Umbilical cord (tissue), 2 donors: Measurements from ENCODE around the gene PLTP.

DNA sequence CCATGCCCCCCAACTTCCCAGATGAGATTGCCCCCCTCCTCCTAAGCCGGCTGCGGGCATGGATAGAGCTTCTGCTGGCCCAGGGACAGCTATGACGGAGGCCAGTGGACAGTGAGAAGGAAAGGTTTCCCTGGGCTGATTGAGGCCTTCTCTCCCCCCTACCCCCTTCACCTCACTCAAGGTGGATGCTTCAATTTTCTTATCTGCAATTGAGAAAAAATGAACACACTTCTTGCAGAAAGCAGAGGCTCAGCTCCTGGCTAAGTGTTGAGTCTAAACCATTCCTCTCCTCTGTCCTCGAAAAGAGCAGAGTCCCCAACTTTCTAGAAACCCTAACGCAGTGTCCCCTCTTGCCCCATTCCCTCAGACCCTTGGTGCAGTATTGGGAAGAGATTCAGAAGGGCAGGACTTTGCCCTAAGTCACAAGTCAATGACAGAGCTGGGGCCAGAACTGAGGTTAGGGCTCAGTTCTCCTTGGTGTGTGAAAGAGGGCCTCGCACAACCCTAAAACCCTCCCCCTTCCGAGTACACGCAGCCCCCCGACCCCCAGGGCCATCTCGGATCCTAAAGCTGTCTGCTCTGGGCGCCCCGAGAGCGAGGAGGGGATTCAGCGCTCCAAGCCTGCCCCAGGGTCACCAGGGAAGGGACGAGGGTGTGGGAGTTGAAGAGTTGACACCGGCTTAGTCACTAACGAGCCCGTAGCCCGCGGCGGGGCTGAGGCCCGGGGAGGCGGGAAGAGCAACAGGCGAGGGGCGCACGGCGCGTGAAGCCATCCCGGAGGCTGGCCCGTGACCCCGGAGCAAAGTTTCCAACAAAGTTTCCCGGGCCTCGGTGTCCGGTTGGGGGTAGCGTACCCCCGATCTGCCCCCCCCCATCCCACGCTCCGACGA lies 607 bp downstream of the SDC4 start:
- RAMPAGE, long total RNA = no peak

DNA sequence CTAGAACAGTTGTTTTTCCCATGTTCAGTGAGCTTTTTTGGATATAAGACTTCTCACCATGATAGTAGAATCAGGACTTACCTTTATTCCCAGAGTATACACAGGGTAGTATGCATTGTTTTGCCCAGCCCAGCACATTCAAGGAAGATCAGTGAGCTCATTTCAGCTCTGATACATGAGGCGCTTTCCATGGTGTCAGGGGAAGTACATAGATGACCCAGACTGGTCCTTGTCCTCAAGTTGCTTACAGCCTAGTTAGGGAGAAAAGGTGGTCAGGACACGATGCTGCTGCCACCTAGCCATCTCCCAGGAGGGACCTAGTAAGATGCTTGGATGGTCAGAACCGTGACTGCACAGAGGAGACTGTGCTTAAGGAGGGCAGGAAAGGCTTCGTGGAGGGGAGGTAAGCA lies 2.2 kb downstream of the PIGT start:
- RAMPAGE, long total RNA = no peak

GRCh38 chr20:45822849-45823514 lies 4.1 kb downstream of the TNNC2 start:
- RAMPAGE, long total RNA = no peak

DNA sequence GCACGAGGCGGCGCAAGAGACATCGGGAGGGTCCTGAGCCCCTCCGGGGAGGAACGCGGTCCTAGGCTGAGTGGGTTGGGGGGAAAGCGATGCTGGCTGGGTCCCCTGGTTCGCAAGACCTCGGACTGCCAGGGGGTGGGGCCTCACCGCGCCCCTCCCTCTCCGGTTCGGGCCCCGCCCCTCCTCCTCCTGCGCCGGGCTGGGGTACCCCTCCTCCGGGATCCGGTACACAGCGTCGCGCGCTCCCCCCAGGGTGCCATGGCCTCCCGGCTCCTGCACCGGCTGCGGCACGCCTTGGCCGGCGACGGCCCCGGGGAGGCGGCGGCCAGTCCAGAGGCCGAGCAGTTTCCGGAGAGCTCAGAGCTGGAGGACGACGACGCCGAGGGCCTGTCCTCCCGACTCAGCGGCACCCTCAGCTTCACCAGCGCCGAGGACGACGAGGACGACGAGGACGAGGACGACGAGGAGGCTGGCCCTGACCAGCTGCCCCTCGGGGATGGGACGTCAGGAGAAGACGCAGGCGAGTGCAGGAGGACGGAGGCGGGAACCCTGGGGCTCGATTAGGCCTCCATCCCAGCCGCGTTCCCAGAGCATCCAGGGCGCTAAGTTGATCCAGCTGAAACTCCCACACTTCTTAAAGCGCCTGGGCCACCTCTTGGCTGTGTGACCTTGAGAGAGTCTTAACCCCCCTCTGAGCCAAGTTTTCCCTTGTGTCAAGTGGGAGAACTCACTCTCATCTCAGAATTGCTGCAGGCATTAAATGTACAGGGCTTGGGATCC lies 540 bp downstream of the SNX21 start:
- RAMPAGE, long total RNA = no peak

DNA sequence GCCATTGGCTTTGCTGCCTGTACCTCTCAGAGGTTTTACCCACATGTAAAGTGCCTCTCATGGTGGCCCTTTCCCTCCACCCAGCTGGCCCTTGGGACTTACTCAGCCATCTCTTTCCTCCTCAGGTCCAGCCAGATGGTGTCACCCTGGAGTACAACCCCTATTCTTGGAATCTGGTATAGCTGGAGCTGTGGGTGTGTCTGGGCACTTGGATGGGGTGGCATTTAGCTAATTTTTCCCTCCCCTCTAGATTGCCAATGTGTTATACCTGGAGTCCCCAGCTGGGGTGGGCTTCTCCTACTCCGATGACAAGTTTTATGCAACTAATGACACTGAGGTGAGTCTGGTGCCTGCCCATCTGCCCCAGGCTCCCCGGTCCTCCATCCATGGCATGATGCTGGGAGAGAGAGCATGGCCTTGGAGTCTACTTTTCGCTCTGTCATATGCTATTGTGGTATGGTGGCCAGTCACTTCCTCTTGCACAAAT lies 1.1 kb downstream of the CTSA start:
- RAMPAGE, long total RNA = no peak

GRCh38 chr20:45897519-45898170 lies 6.5 kb downstream of the CTSA start:
- RAMPAGE, long total RNA = no peak

GRCh38 chr20:45911529-45912468 lies at the start of gene PLTP:
PLTP (minus strand) TSS chr20:45912155.
- RAMPAGE, long total RNA = start-site peak on the minus strand at chr20:45912099-45912229, 102 and 26 reads in 2 replicates

GRCh38 chr20:45949368-45950125 lies 15.1 kb downstream of the PCIF1 start:
- RAMPAGE, long total RNA = no peak

- RAMPAGE, long total RNA = no peak
Observed at GRCh38 chr20:45958997-45959525, 12.9 kb downstream of the ZNF335 start.

DNA sequence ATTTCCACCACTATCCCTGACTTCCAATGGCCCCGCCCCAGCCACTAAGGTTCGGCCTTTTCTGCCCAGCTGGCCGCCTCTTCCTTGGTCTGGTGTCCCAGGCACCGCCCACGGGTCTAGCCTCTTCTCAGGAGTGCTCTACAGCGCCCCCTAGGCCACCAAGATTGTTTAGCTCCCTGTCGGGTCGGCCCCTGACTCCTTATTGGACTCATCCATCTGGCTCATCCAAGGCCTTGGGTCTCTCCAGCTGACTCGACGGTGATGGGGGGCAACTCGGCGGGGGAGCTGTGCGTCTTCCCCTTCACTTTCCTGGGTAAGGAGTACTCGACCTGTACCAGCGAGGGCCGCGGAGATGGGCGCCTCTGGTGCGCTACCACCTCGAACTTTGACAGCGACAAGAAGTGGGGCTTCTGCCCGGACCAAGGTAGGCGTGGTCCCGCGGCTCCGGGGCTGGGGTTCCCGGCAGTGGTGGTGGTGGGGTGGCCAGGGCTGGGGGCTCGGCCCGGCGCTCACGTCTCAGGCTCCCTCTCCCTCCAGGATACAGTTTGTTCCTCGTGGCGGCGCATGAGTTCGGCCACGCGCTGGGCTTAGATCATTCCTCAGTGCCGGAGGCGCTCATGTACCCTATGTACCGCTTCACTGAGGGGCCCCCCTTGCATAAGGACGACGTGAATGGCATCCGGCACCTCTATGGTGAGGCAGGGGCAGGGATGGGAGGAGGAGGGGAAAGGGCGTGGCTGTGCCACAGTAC lies 3.4 kb downstream of the MMP9 start:
- RAMPAGE, long total RNA = no peak

GRCh38 chr20:46345476-46346272 lies 18.6 kb downstream of the SLC35C2 start:
- RAMPAGE, long total RNA = no peak

DNA sequence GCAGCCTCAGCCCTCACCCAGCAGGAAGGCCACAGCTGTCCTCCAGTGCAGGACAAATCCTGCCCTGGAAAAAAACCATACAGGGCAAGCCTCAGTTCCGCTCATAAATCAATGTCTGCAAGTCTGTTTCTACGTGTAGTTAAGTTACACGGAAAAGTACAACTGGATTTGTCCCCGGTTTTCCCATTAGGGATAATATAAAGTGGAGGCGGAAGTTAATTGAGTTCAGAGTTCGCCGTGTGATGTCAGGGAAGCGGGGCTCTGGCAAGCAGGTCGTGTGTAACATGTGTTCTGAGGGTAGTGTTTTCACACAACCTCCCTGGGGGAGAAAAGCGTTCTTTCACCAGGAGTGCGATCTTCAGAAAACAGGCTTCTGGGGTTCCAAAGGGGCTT lies 44.2 kb upstream of the EYA2 start:
- RAMPAGE, long total RNA = no peak

DNA sequence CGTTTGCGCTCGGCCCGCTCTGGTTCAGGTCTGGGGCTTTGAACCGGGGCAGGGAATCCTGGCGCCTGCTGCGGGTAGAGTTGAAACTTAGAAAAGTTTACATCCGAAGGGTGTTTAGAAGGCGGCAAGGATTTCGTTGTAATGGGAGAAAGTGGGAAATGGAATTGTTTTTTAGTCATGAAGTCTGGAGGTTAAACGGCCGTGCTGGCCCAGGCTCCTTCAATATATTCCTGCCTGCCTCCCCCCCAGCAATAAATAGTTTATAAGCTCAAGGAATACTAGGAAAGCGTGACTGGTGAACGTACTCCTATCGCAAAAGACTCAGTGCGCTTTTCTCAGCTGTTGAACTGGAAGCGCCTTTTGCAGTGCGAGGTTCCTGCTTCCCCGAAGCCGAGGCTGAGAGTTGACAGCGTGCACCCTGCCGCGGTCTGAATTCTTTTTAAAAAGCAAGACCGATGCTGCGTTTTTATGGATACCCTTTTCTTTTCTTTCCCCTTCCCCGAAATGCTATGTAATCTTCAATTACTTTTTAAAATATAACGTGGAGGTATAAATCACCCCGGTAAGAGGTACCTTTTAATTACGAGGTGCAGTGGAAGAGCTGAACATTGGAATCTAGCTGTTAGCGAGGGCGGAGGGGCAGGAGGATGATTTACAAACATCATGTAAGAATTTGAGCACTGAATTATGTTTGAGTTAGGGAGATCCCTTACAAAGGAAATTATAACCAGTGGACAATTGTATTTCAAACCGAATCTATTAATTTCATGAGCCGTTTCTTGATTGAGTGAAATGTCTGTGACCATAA lies 1.1 kb downstream of the EYA2 start:
- RAMPAGE, long total RNA = no peak

- RAMPAGE, long total RNA = no peak
Observed at GRCh38 chr20:47032900-47033203, 138.2 kb downstream of the EYA2 start.

DNA sequence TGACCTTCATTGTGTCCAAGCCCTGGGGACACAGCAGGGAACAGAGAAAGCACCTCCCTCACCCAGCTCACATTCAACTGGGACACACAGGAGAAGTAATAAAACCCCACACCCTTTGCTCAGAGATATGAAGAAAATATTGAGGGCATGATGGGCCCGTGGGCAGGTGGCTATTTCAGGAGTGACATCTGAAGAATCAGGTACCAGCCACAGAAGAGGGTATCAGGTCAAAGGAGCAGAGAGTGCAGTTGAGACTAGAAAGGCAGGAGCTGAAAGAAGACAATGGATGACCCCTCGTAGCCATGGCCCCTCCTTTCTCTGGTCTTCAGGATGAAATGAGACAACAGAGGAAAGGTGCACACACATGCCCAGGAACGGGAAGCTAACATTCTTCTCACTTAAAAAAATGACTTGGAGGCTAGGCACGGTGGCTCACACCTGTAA lies 149.3 kb downstream of the ZMYND8 start:
- RAMPAGE, long total RNA = no peak

DNA sequence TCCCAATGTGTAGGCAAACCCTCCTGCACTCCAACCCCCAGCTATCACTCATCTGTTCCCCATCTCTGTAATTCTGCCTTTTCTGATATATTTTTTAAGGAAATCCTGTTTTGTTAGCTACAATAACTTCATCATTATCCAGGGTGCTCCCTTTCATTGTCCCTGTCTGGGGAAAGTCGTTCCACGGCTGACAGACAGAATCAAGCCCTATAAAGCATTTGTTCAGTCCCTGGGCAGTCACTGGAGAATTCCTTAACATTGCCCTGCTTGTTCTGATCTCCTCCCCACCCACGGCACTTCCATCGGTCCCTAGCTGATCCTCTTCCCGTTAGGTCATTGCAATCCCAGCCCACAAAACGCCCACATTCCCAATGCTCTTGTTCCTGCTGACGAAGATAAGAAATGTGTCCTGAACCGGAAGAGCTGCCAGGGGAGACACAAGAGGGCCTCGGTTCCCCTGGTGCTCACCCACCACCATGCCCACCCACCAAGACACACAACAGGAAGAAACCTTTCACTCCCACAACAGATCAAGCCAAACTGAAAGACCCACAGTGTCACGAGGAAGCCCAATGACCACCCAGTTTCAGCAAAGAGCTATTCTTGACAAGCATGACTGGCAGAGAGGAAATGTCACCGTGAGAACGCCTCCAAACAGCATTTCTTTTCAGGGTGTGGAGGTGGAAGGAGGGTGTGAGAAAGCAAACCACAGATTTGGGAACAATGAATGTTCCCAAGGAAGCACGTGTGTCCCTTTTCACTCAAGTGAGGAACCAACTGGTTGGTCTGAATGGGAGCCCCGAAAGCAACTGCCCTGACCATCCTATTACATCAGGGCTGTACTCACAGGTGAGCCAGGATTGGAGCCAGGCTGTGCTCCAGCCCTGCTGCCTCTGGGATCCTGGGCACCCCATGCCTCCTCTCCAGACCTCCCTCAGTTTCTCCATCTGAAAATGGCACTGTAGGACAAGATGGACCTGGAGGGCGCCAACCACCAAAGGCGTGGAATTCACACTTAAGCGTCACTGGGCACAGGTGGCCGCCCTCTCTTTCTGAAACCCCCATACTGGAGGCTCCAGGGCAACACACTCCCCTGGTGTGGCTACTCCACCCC lies 97.6 kb downstream of the ZMYND8 start:
- RAMPAGE, long total RNA = no peak

- RAMPAGE, long total RNA = no peak
Observed at GRCh38 chr20:47262447-47263306, 93.8 kb downstream of the ZMYND8 start.

- RAMPAGE, long total RNA = no peak
Observed at GRCh38 chr20:47278104-47279313, 78.0 kb downstream of the ZMYND8 start.

DNA sequence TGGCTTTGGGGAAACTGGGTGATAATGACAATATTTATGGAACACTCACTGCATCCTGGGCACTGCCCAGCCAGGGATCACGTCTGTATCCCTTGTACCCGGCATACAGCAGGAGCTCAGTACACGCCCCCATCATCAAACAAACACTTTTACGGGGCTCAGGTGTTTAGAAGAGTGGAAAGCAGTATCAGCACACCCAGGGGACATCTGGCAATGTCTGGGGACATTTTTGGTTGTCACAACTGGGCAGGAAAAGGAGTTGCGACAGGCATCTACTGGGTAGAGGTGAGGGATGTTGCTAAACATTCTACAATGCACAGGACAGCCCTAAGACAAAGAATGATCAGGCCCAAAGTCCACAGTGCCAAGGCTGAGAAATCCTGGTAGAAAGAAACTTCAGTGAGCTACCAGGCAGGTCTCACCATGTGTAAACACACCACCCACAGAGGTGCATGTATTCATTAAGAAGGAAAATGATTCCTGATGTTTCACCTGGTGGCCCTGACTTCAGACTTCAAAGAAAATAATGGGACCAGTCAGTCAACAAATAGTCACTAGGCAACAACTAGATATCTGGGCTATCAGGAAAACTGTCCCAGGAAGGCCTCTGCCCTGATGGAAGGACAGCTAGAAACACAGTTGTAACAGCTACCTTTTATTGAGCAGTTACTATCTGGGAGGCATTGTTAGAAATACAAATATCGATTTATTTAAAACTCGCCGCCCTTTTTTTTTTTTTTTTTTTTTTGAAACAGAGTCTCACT lies 35.2 kb downstream of the ZMYND8 start:
- RAMPAGE, long total RNA = no peak

- RAMPAGE, long total RNA = no peak
Observed at GRCh38 chr20:47340647-47341291, 15.7 kb downstream of the ZMYND8 start.